Right common carotid artery plus branches (tissue), 1 donor: ENCODE results near the genes TMEM234, YARS1 and S100PBP.

DNA sequence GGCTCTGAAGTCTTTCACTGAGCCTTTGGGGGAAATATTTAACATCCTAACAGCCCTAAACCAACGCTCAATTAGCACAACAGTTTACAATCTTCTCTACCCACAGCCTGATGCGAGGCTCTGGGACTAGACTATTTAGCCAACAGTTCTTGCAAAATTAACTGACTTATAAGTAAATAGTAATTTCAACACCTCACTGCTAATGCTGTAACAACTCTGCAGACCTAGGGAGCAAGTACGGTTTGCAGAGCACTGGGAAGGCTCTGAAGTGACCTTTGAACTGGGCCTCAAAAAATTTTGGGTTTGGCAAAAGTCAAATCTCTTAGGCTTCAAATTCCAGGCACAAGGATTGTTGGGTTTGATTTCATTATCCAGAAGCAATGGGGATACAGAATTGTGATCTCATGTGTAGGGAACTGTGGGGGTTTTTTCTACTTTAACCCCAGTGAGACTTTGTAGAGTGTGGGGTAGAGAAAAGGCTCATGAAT lies 1.1 kb upstream of the TXLNA start:
- PRO-cap = no peak

DNA sequence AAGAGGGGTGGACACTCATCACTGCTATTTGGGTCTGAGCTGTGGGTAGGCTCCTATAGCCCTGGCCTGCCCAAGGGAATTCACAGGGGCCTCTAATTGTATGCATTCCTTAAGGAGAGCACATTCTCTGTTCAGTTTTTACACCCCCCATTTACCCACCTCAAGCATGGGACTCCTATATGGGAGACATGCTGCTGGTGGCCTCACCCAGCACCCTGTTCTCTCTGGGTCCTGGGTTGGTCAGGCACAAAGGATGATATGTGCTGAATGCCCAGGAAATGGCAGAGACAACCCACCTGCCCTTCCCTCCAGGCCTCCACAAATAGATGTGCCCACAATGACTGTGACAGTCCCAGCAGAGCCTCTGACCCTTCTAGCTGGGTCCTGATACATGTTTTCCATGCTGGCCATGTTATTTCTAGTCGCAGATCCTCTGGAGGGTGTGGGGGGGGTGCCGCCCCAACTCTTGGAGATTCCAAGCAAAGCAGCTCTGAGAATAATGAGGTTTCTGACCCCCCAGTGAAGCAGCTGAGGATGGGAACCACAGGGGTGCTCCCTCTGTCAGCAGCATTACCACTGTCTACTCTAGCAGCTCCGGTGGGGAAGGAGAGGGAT lies 1.4 kb upstream of the CCDC28B start:
- PRO-cap = no peak

- PRO-cap = no peak
Measured at GRCh38 chr1:32212184-32213071, 3.5 kb downstream of the DCDC2B start.

GRCh38 chr1:32221406-32222548 lies at the start of gene TMEM234:
Gene TMEM234, minus strand, starts transcription at chr1:32222353.
- PRO-cap = bidirectional peak, plus-strand start at chr1:32222433, minus-strand start at chr1:32222341

DNA sequence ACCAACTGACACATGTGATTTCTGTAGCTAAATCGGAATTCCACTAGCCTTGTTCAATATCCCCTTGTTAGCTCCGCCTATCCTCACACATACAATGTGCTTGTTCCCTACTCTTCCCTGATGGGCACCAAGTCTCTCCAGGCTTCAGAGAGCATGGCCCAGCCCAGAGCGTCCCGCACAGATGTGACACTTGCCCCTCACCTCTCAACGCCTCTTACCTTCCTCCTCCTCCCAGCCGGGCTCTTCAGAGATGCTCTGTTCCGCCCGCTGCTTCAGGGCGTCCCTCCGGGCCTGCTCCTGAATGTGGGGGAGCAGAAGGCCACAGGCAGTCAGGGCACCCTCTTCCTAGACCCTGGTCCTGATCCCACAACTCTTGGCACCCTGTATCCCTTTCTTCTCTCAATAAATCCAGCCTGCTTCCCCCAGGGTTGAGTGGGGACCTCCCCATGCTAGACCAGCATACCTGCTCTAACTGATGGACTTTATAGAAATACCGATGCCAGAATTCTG lies 15.5 kb downstream of the TSSK3 start:
- PRO-cap = no peak

GRCh38 chr1:32703424-32703815 lies 850 bp upstream of the SYNC start:
- PRO-cap = unidirectional peak, minus-strand start at chr1:32703592

GRCh38 chr1:32728704-32729532 lies 12.7 kb upstream of the KIAA1522 start:
- PRO-cap = no peak

DNA sequence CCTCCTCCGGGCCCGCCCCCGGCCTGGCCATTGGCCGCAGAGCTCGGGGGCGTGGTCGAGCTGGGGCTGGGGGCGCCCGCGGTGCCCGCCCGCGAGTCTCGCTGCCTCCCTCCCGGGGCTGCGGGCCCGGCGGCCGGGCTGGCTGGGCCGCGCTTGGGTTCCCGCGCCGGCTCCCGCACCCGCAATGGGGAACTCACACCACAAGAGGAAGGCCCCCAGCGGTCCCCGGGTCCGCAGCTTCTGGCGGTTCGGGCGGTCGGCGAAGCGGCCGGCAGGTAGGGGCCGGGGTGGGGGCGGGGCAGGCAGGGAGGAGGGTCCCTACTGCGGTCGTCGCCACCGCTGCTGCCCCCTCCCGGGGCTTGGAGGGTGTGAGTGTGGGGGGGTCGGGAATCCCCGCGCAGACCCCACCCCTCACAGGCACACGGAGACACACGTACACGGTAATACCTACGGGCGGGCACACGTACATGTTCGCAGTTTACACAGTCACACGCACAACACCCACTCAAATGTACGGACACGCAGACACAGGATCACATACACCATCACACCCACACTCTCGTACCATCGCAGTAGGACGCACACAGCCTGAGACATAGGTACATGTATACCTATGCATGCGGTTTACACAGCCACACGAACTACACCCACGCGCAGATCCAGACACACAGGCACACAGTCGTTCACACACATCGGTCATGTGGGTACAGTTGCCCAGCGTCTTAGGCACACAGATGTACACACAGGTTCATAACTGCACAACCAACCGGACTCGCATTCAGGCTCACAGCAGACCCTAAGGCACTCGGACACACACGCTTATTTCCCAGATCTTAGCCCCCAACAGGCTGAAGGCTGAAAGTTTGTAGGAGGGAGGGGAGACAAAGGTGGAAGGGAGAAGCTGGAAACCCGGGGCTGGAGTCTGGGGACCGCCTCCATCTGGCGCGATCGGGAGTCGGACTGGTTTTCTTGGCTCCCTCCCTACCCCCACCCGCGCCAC lies 12.6 kb downstream of the KIAA1522 start:
- PRO-cap = bidirectional peak, plus-strand start at position 115 of the sequence, minus-strand start outside the sequence

DNA sequence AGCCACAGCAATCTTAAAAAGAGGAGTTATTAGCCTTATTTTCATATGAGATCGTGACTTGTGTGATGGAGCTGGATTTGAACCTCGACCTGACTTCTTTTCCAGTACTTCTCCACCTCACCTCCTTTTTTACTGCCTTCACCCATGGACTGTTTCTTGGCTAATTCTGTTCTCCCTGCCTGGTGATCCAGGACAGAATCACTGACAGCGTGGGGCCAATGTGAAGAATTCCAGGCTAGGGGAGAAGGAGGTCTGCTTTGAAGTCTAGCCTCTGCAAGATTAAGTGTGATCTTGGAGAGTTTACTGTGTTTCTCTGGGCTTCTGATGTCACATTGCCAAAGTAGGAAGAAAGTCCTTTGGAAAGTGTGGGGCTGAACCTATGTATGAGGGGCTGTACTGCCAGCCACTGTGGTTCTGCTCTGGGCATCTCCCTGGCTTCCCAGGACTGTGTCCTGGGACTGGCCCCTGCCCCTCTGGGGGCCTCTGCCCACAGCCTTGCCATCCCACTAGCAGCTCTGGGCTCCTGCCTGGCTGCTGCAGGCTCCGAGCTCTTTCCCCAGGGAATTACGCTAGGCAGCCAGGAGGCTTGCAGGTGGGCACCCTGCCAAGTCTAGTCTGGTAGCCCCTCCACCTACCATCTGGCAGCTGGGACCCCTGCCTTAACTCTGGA lies 23.3 kb downstream of the KIAA1522 start:
- PRO-cap = no peak

- PRO-cap = no peak
Measured at GRCh38 chr1:32774480-32775158, 33.0 kb downstream of the KIAA1522 start.

GRCh38 chr1:32816335-32817445 lies at the start of gene YARS1:
Gene YARS1, minus strand, starts transcription at chr1:32817358.
- PRO-cap = bidirectional peak, plus-strand start at chr1:32817626, minus-strand start at chr1:32817317

GRCh38 chr1:32817446-32818496 lies at the start of gene S100PBP:
Gene S100PBP, plus strand, starts transcription at chr1:32817653.
- PRO-cap = bidirectional peak, plus-strand start at chr1:32817626, minus-strand start at chr1:32817317; bidirectional peak, plus-strand start at chr1:32818401, minus-strand start at chr1:32818182

GRCh38 chr1:32912648-32913151 lies 11.5 kb upstream of the TMEM54 start:
- PRO-cap = no peak

DNA sequence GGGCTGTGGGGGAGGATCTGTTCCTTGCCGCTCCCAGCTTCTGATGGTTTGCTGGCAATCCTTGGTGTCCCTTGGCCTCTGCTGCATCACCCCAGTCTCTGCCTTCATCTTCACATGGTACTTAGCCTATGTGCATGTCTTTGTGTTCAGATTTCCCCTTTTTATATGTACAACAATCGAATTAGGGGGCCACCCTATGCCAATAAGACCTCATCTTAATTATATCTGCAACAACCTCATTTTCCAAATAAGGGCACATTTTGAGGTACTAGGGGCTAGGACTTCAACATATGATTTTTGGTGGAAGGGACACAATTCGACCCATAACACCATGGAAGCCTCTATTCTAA lies 27.9 kb upstream of the TMEM54 start:
- PRO-cap = no peak

GRCh38 chr1:32948949-32949510 lies 15.6 kb downstream of the RNF19B start:
- PRO-cap = no peak

DNA sequence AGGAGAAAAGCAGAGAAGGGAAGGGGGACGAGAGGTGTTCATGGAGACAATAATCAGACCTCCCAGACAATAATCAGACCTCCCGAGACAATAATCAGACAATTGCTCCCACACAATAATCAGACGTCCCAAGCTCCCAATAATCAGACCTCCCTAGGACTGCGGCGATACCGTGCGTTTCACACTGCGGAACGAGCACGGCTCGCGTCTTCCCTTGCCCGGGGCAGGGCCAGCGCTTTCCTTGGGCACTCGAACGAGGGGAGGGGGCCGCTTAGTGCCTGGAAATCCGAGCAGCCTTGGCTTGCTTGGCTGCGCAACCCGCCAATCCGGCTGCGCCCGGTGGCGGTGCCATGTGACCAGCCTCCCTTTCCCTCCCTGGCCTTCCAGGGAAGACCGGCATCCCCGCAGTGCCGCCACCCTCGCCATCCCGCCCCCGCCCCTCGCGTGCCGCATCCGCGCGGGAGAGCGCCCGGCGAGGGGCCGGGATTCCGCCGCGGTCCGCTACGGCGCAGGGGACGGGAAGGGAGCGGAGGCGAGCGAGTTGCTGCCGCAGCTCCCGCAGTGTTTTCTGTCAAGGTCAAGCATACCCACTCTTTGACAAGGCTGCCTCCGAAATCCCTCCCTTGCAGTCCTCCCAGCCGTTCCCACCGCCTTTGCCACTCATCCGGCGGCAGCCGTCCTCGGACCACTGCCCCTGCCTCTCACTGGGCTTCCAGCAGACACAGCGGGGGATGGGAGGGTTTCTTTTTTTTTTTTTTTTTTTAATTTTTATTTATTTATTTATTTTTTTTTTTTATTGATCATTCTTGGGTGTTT lies 8.3 kb upstream of the RNF19B start:
- PRO-cap = unidirectional peak, plus-strand start at position 386 of the sequence; unidirectional peak, plus-strand start at position 452 of the sequence; unidirectional peak, plus-strand start at position 511 of the sequence; bidirectional peak, plus-strand start at position 561 of the sequence, minus-strand start at position 570 of the sequence

GRCh38 chr1:33050153-33050799 lies 13.6 kb upstream of the AK2 start:
- PRO-cap = no peak

DNA sequence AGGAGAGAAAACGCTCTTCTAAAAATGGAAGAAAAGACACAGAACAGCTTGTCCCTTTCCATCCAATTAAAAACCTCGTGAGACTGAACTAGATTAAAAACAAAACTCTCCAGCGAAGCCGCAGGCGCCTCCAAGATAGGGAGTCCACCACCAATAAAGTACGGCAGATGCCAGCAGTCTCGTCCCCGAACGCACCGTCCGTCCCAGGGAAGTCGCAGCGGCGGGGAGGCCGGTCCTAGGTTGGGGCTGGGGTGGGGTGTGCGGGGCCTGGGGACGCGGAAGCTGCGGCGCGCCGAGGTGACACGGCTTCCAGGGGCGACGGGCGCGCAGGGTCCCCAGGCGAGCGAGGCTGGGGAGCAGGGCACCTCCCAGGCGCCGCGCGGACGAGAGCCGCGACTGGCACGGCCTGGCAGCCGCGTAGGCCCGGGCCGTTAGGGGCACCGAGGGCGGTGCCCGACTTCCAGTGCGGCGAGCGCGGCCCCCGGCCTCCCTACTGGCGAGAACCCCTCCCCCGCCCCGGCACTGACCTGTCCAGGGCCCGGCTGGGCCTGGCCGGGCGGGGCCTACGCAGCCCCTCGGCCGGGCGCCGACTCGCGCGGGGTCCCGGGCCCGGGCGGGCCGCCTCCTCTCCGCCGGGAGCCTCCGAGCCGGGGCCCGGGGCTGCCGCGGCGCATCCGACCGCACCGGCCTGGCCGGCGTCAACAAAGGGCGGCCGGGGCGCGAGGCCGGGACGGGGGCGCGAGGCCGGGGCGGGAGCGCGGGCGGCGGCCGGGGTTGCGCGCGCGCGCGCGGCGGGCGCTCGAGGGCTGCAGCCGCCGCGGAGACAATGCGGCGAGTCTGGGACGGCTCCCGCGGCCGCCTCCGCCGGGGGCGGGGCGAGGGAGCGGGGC lies 28.4 kb upstream of the A3GALT2 start:
- PRO-cap = bidirectional peak, plus-strand start at position 163 of the sequence, minus-strand start outside the sequence; unidirectional peak, minus-strand start at position 467 of the sequence; unidirectional peak, minus-strand start at position 495 of the sequence; bidirectional peak, plus-strand start outside the sequence, minus-strand start at position 825 of the sequence

- PRO-cap = no peak
Measured at GRCh38 chr1:33459714-33460367, 12.6 kb upstream of the ZSCAN20 start.

- PRO-cap = no peak
Measured at GRCh38 chr1:33655290-33655960, 183.0 kb downstream of the ZSCAN20 start.